Skeletal muscle cell (primary cell): ENCODE measurements around a stretch of chr6.

- RRBS, result no CpG with 5 or more reads among the region's 5 CpGs
Observed at GRCh38 chr6:16436280-16437308, 198.2 kb downstream of the GMPR start.

DNA sequence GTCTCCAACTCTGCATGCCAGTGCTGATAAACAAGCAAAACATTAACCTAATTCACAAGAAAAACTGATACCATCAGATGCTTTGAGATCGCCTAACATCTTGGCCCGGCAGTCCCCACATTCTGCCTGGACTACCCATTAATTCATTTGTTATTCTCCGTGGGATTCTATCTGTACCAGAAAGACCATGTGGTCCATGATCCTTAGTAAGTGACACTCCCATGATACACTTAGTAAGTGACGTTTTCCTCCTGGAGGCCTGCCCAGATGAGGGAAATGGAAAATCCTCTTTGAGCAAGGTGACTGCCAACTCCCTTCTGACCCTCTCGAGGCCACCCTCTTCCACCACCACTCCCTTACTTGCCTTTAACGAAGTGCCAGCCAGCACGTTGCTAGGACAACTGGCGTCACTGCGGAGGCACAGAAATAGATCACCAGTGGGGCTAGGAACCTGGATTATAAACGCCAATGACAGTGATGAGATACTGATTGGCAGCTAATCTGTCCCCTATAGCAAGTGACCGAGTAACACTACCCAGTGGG, 239.3 kb downstream of the GMPR start:
- RRBS, result no CpG with 5 or more reads among the region's 11 CpGs

- RRBS, result no CpG with 5 or more reads among the region's 10 CpGs
Observed at GRCh38 chr6:16492944-16493704, 254.7 kb downstream of the GMPR start.

DNA sequence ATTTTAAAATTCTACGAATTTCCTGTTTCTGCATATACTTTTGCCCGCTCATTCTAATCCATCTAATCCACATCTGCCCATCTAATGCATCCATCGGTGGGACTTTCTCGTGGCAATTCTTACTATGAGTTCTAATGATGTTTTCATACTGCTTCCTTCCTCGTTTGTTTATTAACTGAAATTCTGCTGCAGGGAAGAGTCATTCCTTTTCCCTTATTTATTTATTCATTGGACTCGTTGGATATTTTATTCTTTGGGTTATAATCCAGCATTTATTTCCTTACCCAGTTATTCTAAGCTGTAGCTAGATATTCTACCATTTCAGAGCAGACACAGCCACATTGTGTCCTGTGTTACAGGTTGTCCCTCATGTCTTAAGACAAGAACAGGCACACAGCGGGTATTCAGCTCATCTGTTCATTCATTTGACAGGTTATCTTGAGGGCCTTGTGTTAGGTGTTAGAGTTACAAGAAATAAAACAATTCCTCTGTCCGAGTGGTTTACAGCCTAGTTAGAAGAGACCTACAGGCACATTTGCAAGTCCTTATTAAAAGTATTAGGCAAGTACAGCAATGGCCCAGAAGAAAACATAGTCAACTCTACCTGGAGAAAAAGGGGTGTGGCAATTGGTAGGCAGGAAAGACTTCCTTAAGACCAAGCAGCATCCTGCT, 185.9 kb downstream of the ATXN1 start:
- RRBS, result no CpG with 5 or more reads among the region's 8 CpGs

DNA sequence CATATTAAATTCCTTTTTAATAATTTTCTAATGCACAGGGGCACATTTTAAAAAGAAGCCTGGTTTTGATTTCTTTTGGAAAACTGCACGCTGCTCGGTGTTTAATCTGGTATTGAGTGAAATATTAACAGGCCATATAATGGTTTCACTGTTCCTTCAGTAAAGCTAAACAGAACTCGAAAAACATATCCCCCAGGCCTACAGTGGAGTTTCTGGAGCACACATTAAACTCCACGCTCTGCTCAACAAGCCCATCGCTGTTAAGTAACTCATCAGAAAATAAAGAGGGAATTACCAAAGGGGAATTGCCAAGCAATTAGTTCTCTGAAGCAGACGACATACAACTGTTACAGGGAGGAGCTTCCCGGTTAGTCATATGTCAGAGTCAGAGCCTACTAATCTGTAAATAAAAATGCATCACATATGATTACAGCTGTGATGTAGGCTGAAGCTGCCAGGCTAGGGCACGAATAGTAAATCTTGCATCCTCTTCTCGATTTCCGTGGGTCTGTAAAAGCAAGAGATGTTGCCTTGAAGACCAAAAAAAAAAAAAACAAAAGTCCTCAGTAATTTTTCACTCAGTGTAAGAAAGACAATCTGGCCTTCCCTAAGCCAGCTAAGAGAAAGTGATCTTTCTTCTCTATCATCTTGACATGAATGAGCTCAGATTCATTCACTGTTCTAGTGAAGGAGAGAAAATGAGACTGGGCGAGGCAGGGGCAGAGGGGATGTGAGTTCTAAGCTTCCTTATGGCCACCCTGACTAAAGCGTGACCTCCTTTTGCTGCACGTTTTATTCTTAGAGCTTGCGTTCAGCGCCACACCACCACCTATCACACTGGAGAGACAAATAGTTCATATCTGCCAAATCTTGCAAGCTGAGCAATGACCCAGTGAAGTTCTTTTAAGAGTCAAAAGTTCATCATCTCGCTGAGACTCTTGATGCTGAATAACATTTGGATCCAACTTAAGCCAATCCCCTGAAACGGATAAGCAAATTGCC, 13.8 kb downstream of the ATXN1 start:
- RRBS, result no CpG with 5 or more reads among the region's 17 CpGs

DNA sequence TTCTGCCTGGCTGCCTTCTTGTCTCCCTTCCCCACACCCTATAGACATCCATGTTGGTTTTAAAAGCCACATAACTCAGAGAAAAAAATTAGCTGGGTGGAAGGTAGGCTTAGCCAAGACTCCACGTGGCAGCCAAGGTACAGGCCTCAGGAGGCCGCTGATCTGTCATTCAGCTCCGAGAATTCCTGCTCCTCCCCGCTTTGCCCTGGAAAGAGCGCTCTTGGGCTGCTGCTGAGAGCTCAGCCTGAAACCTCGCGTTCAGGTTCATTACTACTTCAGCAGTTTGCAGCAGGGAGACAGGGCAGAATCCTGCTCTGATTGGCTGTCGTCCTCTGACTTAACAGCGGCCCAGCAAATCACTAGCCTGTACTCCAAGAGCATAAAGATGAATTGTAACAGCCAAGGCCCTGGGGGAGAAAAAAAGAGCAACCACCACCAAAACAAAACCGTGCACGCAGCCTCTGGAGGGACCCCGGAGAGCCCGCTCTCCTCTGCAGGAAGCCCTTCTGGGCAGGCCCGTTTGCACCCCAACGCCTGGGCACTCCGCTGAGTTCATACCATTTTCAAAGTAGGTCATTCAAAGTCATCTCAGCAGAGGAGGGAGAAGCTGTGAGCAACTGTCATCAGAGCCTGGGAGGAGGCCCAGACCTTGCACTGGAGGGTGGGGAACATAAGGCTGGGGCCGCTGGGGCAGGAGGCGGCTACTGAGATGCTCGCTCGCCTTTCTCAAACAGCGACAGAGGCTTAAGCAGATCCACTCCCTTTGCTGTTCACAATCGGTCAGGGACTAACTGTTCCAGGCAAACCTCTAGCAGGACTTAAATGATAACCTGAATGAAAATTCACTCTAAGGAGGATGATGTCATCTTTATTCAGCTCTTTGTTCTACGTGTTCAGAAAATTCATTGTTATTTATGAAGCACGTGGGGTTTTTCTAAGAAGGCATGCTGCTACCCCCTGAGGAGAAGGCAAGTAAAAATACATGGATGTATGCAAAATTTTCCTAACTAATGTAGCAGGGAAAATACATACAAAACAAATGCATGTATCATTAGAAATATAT, 42.3 kb upstream of the ATXN1 start:
- RRBS, result no CpG with 5 or more reads among the region's 24 CpGs

DNA sequence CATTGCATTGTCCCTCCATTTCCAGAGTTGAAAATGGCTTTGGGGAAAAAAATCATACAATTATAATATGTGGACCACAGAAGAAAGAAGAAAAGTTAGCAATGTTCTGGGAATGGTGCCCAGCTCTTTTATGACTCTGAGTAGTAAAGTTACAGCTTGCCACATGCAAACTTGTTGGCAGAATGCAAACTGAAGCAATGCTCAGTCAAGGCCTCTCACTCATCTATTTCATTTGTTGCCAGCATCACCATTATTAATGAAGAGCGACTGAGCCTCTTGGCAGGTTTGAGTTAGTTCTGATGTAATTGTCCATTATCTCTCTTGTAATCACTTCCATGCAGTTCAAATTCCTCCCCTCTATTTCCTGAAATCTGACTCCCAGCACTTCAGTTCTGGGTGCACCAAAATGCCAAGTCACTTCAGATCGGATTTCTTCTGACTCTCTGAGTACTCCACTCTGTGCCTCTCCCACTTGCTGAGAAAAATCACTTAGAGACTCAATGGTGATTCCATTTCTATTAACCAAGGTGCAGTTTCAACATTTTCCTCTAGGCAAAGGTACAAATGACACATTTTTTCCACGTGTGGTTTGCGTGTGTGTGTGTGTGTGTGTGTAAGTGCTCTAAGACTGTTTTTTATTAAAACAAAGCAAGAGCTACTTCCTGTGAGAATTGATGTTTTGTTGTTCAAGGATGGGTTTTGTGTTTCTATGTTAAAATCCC, 154.3 kb upstream of the STMND1 start:
- RRBS, result no CpG with 5 or more reads among the region's 4 CpGs

DNA sequence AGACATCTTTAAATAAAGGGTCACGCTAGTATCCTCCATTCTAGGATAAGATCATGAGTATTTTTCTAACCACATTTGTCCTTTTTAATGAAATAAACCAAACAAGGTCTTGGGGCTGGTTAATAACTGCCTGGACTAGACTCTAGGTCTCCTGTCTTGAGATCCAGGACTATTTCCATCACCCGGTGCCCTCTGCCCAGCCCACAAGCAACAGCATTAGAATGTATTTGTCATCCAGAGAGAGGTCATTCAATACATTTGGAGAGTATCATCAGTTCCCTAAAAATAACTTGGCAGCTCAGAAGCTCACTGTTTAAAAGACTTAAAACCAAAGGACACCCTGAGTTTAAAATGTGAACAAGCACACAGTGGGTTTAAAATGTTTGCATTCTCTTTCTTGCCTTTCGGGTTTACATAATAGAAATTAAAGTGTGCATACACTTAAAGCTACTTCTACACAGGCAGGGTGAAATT, 4.4 kb upstream of the RBM24 start:
- RRBS, result no CpG with 5 or more reads among the region's 3 CpGs

DNA sequence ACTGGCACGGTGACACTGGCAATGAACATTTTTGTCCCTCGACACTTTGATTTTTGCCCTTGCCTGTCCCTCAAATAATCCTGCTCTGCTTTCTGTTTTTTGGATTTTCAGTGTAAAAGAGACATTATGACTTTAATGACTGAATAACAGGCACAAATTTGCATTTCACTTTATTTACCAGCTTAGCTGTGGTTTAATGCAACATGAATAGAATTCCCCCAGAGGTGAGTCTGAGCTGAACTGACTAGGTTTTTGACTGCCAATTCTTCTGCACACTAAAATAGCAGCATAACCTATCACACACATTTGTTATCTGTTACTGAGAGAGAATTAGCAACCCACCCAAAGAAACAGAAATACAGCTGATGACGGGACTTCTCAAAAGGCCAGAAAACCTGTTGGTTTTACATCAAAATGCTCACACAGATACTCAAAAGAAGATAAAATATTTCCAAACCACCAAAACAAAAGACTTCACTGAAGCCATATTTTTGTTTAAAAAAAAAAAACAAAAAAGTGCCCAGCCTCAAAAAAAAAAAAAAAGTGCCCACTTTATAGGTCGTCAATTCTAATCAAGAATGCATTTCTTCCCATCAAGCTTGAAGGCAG, 3.8 kb upstream of the RBM24 start:
- RRBS, result no CpG with 5 or more reads among the region's 4 CpGs

DNA sequence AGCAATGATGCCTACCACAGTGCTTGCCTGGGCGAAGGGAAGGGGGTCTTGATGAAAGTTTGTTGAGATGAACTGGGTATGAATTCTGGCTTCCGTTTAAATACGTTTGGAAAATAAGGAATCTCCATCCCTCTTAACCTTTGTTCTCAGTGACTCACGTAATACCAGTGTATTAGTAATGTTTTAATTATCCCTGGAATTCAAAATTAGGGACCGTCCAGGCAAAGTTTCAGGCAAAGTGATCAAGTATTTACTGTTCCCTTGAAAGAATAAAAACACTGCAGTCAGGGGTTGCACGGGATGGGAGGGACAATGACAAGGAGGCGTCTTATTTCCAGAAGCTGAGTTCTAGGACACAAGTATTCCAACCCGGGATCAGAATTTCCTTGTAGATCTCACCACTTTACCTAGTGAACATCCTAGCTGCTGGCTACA, 2.5 kb upstream of the RBM24 start:
- RRBS, result no CpG with 5 or more reads among the region's 8 CpGs

GRCh38 chr6:17280107-17281197, 709 bp upstream of the RBM24 start:
- RRBS, result 4% methylated on average over 28 of the region's 78 CpGs

DNA sequence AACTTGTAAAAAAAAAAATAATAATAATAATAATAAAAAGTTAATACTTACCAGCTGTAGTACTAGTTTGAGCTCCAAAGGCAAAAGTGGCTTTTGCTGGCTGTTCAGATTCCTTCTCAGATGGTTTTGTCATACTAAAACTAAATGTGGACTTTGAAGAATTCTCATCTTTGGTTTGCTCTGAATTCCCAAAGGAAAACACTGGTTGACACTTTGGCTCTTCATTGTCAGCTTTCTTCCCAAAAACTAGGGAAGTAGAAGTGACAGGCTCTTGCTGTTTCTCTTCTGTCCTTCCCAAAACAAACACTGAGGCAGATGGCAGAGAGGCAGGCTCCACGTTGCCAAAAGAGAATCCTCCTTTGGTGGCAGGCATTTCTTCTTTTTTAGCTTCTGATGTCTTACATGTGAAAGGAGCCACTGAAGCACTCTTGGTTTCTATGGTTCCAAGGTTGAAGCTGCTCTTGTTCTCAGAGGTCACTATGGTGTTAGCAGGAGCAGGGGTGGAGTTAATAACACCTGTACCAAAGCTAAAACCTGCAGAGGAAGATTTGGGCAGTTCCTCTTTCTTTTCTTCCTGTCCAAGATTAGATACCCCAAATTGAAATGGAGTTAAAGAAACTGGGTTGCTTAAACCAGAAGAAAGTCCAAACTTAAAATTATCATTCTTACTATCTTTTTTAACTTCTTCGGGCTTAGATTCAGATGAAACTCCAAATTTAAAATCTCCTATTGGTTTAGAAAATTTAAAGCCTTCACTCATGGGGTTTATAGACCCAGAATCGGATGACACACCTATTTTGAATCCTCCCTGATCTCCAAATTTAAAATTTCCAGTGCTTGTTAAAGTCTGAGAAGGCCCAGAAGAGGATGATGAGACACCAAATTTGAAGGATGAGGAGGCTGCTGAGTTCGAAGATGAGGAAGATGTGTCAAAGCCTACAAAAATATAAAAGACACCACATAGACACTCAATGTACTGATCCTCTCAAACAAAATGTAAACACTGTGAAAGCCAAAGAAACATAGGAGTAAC, 28.8 kb downstream of the FAM8A1 start:
- RRBS, result no CpG with 5 or more reads among the region's 4 CpGs

- RRBS, result no CpG with 5 or more reads among the region's 6 CpGs
Observed at GRCh38 chr6:17830980-17831471, 124.3 kb upstream of the NUP153 start.

GRCh38 chr6:17850497-17851146, 136.8 kb downstream of the KIF13A start:
- RRBS, result no CpG with 5 or more reads among the region's 4 CpGs

GRCh38 chr6:17907449-17908245, 79.8 kb downstream of the KIF13A start:
- RRBS, result no CpG with 5 or more reads among the region's 7 CpGs

- RRBS, result no CpG with 5 or more reads among the region's 6 CpGs
Observed at GRCh38 chr6:17985325-17985675, 2.1 kb downstream of the KIF13A start.

- RRBS, result under 1% methylated on average over 8 of the region's 59 CpGs
Observed at GRCh38 chr6:17986560-17987374, 668 bp downstream of the KIF13A start.

GRCh38 chr6:19837780-19838975, 1.0 kb downstream of the ID4 start:
- RRBS, result 1% methylated on average over 50 of the region's 131 CpGs

DNA sequence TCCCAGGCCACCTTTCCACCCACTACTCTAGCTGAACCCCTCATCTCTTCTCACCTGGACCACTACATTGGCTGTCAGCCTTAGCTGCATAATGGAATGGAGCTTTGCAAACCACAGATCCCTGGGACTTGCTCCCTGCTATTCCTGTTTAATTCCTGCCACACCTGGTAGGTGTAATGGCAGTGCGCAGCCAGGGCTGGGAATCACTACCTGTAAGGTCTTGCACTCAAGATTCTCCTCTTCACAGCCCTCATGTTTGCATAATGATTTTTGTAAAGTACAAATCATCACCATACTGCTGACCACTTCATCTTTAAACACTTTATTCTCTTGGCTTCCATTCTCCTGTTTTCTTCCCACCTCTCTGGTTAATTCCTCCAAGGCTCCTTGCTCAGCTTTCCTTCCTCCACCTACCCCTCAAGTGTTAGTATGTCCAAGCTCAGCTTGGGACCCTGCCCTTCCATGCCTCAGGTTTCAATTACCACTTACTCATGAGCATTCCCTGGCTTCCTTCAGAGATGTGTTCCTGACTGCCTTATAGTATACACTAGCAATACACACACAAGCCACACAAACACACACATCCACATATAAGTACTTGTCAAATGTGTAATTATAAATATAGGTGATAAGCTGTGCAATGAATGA, 67.7 kb downstream of the MBOAT1 start:
- RRBS, result no CpG with 5 or more reads among the region's 1 CpG

GRCh38 chr6:20183002-20183625, 29.2 kb downstream of the MBOAT1 start:
- RRBS, result no CpG with 5 or more reads among the region's 2 CpGs